Neural cell (in vitro differentiated cells): ENCODE measurements around a stretch of chr1.

GRCh38 chr1:111489245-111489550 lies 14.2 kb downstream of the ADORA3 start:
- RAMPAGE, long total RNA: no peak

- RAMPAGE, long total RNA: no peak
Observed at GRCh38 chr1:111576538-111576918, 43.1 kb upstream of the RAP1A start.

DNA sequence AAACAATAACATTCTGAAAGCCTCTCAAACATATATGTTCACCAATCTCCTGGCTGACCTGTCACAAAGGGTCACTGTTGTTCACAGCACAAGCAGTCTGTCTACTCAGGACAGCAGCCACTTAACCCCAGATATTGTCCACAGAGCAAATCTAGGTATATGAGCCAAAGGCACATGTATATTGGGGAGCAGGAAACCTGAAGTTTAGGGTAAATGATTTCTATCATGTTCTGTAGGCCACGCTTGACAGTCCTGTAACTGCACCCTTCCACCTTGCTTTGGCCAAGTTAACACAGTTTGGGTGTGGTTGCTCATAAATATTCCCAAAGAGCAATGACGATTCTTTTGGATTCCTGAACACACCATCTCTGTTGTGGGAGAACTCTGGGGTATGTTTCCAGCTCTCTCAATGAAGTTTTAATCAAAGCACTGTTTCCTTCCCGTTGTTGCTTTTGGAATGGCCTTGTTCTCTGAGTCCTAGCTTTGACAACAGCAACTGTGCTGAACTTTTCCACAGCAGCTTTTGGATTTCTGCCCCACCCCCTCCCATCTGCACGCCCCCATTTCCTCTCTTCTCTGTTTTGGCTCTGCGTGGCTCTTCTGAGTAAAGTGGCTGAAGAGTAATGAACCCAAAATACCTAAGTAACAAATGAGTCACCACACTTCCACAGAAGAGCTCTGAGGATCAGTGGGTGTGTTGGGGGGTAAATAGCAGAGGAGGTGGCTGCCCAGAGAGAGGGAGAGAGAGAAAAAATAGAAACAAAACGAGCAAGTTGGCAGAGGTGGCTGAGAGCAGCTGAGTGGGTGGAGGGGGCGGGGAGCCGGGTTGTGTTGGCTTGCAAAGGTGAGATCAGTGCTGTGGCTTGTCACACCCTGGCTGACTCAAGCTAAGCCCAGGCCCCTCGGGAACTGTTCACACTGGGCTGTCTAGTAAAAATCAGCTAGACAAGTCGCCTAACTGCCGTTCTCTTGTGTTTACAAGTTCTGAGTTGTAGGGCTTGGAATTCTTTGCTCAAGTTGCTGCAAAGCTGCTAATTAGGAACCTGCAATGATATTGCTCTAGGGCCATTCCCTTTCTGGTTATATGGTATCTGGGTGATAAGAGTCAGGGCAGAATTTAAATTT lies 27.0 kb upstream of the RAP1A start:
- RAMPAGE, long total RNA: no peak

GRCh38 chr1:111644981-111645869 lies 25.6 kb downstream of the RAP1A start:
- RAMPAGE, long total RNA: no peak

GRCh38 chr1:111684045-111684561 lies 55.1 kb downstream of the INKA2 start:
- RAMPAGE, long total RNA: no peak

- RAMPAGE, long total RNA: no peak
Observed at GRCh38 chr1:111801012-111801609, 45.4 kb downstream of the DDX20 start.

GRCh38 chr1:111987561-111987926 lies 1.9 kb downstream of the KCND3 start:
- RAMPAGE, long total RNA: no peak

DNA sequence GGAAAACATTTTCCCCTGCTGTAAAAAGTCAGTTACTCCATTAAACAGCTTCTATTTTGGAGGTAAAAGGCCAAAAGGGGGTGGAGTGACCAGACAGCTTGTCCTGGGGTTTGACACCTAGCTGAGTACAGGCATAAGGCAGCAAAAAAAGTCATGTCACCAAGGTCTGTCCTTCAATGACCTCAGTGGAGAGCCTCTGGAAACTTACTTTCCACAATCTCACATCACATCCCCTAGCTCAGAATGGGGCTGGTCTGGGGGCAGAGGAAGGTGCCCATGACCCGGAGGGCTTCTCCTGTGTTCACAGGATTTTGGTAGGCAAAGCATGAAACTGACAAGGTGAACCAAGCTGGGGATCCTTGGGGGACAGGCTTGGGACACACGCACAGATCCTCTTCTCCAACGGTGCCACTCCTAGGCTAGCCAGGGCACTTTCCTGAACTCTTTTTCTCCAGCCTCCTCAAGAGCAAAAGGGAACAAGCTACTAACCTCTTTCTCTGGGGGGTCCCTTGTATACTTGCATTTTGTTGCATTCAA lies 1.5 kb downstream of the KCND3 start:
- RAMPAGE, long total RNA: no peak

DNA sequence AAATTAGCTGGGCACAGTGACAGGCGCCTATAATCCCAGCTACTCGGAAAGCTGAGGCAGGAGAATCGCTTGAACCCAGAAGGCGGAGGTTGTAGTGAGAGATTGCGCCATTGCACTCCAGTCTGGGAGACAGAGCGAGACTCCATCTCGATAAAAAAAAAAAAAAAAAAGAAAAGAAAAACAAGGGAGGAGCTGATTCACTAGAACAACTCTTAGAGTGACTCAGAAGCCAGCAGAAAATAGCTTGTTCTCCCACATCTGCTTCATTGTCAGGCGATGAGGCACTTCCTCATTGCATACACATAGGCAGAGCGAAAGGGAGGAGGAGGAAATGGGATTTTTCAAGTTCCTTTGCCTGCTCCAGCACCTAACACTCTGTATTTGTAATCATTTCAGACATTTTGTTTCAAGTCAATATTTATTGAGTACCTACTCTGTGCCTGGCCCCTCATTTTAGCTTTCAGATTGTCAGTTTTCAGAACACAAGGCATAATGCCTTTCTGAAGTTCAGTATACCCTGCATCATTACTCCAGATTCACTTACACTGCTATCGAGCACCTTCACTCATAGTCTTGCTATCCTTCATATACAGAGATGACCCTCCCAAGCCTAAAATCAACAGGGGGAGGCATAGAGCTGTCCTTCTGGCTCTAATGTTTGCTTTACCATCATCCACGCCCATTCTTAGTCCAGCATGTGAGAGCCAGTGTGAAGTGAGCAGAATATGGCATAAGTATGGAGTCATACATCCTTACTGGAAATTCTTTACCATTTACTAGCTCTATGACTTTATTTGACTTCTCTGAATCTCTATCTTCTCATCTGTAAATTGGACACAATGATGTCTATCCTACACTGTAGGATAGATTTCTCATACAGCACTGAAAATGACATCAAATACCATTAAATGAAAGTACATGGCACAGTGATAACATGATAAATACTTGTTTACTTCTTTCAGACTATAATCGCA lies 1.7 kb upstream of the CTTNBP2NL start:
- RAMPAGE, long total RNA: no peak

DNA sequence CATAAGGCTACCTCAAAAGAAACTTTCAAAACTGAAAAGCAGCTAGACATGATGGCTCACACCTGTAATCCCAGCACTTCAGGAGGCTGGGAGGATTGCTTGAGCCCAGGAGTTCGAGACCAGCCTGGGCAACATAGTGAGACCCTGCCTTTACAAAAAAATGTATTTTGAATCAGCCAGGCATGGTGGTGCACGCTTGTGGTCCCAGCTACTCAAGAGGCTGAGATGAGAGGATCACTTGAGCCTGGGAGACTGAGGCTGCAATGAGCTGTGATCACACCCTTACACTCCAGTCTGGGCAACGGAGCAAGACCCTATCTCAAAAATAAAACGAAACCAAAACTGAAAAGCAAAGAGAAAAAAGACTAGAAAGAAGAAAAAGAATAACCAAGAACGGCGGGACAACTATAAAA lies 15.5 kb upstream of the WNT2B start:
- RAMPAGE, long total RNA: no peak

DNA sequence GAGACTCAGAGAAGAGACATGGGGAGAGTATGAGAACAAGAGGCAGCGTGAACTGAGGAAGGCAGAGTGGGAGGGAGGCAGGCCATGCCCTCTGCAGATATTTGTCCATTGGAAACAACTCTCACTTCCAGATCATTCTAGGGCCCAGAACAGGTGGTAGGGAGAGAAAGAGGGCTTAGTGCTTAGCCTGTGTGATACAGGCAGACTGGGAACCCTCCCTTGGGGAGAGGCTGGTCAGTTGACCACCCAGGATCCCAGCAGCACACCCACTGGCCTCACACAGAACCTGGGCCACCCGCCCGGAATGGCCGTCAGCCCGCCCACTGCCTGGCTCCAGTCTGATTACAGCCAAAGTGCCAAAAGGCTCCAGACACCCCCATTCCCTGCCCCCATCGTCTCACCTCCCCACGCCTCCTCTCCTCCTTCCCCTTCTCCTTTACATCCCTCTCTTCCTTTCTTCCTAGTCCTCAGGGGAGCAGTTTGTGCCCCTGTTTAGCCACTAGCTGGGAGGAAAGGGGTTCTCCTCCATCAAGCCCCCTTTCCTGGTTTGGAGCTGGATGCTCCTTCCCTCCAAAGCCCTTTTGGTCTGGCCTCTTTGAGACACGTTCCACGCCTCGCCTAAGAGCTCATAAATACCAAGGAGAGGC lies 4.8 kb upstream of the WNT2B start:
- RAMPAGE, long total RNA: no peak

- RAMPAGE, long total RNA: no peak
Observed at GRCh38 chr1:112618425-112618576, 640 bp downstream of the ST7L start.

DNA sequence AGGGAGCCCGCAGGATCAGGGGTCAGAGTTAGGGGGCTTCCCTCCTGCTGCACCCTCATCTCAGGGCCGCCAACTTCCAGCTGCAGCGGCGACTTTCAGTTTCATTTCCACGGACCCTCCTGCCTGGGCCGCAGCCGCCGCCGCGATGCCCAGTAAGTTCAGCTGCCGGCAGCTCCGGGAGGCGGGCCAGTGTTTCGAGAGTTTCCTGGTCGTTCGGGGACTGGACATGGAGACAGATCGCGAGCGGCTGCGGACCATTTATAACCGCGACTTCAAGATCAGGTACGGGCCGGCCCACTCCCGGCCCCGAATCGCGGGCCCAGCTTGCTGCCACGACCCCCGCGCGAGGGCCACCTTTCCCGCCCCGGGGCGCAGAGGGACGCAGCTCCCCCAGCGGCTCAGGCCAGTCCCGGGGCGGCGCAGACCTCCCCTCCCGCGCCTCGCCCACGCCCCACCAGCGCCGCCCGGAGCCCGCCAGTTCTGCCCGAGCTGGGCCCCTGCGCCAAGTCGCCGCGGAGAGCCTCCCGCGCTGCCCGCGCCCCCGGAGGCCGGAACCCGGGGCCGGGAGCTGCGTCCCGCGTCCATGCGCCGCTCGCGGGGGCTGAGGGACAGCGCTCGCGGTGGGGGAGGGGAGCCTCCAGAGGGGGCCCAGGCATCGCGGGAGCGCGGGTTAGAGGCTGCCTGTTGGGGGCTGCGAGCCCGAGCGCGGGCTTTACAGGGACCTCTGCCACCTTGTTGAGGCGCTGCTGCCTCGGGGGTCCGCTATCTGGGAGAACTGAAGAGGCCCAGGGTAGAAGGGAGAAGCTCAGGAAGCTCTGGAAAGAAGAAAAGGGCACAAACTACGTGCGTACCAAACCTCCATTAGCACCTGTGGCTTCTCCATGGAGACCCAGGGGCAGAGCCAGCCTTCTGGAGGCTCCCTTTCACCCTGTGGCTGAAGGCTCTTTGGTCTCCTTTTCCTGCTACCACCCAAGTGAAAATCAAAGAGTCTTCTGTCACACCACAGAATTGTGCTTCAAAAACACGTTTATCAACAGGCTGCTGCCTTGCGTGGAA lies 637 bp downstream of the MOV10 start:
- RAMPAGE, long total RNA: no peak

DNA sequence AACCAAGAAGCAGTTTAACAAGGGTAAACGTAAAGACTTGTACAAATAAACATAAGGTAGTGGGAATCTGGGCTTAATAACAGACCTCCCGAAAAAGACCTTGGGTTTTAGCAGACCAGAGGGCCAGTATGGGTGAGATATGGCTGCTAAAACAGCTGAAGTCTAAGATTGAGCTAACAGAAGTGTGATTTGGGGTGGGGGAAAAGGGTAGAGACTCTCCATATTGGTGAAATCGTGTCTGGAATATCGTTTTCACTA lies 1.3 kb downstream of the MOV10 start:
- RAMPAGE, long total RNA: no peak

GRCh38 chr1:112704780-112705756 lies 1.9 kb downstream of the RHOC start:
- RAMPAGE, long total RNA: no peak

- RAMPAGE, long total RNA: no peak
Observed at GRCh38 chr1:112716106-112716542, 992 bp upstream of the PPM1J start.

DNA sequence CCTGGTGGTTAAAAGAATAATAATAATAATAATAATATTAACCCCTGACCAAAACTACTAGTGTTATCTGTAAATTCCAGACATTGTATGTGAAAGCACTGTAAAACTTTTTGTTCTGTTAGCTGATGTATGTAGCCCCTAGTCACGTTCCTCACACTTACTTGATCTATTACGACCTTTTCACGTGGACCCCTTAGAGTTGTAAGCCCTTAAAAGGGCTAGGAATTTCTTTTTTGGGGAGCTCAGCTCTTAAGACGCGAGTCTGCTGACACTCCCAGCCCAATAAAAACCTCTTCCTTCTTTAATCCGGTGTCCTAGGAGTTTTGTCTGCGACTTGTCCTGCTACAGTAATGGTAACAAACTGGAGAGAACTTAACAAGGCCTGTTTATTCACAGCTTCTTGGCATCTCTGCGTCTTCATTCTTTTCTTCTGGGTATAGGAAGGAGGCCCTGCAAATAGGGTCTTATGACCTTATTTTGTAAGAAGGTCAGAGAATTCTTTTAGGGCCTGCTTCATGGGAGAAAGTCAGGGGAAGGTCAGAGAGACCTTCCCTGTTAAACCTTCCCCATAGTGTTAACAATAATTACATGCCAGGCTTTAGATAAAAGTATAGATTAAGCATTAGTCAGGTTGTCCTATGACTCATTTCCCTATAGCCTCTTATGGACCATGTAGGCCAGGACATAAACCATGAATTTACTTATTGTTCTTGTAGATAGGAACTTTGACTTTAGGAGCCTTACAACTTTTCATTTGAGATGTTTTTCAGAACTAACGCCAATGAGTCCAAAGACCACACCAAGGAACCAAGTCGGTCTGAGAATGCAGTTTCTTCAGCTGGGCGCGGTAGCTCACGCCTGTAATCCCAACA lies 86.9 kb downstream of the SLC16A1 start:
- RAMPAGE, long total RNA: no peak

- RAMPAGE, long total RNA: no peak
Observed at GRCh38 chr1:112998826-112999491, 43.0 kb upstream of the SLC16A1 start.

- RAMPAGE, long total RNA: no peak
Observed at GRCh38 chr1:113046476-113047185, 26.4 kb upstream of the LRIG2 start.

- RAMPAGE, long total RNA: no peak
Observed at GRCh38 chr1:113253098-113253686, 137.1 kb upstream of the MAGI3 start.